Fibroblast of the aortic adventitia (primary cell): ENCODE data around the gene CNNM4.

DNA sequence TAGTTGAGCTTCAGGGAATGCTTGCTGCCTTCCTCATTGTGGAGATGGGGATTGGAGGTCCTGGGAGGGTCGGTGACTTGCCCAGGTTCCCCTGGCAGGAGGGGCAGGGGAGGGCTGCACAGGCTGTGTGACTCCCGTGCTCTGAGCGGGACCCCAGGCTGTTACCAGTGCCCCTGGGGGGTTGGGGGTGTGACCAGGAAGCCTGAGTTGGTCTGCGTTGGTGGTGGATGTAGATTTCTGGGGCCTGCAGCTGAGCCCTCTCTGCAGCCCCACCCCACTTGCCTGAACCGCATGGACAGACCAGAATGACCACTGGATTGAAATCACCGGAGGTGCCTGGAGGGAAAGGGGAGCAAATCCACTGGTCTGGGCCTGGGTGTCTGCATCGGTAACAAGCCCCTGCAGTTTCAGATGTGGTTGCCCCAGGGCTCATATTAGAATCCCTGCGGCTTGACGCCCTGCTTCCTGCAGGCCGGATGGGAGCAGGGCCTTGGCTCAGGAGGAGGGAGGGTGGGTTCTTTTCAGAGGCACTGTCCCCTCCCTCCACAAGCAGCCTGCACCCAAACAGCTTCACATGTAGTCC, 16.4 kb downstream of the ARID5A start:
- CAGE, long polyA plus RNA, result no peak

GRCh38 chr2:96605220-96605784, 32.8 kb downstream of the KANSL3 start:
- CAGE, long polyA plus RNA, result no peak

GRCh38 chr2:96714144-96714968, 25.5 kb downstream of the LMAN2L start:
- CAGE, long polyA plus RNA, result no peak

- CAGE, long polyA plus RNA, result no peak
Measured at GRCh38 chr2:96760345-96761343, at the start of gene CNNM4. TSS of gene CNNM4 (plus strand) at chr2:96760902.

DNA sequence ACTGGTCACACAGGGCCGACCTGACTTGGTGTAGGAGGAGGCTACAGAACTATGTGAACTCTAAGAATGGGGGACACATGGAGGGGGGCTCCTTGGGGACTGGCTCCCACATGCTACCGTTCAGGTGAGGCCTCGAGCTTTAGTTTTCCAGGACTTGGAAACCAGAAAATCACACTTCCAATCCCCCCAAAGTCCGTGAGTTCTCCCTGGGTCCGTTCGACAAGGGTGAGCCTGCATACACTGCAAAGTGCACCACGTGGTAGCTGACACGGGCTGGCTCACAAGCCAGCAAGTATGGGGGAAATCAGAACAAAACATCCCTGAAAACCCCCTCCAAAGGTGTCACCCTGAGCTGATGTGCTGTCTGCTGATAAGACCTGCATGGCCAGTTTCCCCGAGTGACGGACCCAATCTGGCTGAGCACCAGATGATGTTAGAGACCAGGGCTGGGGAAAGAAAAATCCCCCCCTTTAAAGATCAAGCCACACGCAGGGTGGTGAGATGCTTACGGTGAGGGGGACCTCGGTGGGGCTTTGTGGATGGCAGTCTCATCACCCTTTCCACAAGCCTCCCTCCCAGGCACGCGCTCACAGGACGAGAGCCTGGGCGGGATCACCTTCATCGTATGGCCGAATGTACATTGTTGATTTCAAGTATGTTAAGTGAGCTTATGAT, 54.3 kb upstream of the SEMA4C start:
- CAGE, long polyA plus RNA, result no peak

GRCh38 chr2:97142390-97143222, 29.7 kb downstream of the ANKRD36 start:
- CAGE, long polyA plus RNA, result no peak

DNA sequence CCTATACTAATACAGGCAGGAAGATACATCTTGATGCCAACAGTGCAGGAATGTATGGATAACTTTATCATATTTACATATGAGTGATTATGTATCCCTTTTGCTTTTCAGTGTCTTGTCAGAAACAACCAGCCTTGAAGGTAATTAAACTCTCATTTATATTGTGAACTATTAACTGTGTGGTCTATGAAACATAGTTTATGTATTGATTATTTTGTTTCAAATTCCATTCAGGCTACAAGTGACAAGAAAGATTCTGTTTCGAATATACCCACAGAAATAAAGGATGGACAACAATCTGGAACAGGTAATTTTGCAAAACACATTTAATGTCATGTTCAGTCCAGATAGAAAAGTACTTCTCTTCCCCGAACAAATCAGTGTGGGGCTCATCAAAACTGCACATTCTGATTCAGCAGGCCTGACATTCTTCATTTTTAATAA, 100.4 kb downstream of the ANKRD36 start:
- CAGE, long polyA plus RNA, result no peak

GRCh38 chr2:97549135-97549895, 40.4 kb downstream of the ANKRD36B start:
- CAGE, long polyA plus RNA, result no peak

DNA sequence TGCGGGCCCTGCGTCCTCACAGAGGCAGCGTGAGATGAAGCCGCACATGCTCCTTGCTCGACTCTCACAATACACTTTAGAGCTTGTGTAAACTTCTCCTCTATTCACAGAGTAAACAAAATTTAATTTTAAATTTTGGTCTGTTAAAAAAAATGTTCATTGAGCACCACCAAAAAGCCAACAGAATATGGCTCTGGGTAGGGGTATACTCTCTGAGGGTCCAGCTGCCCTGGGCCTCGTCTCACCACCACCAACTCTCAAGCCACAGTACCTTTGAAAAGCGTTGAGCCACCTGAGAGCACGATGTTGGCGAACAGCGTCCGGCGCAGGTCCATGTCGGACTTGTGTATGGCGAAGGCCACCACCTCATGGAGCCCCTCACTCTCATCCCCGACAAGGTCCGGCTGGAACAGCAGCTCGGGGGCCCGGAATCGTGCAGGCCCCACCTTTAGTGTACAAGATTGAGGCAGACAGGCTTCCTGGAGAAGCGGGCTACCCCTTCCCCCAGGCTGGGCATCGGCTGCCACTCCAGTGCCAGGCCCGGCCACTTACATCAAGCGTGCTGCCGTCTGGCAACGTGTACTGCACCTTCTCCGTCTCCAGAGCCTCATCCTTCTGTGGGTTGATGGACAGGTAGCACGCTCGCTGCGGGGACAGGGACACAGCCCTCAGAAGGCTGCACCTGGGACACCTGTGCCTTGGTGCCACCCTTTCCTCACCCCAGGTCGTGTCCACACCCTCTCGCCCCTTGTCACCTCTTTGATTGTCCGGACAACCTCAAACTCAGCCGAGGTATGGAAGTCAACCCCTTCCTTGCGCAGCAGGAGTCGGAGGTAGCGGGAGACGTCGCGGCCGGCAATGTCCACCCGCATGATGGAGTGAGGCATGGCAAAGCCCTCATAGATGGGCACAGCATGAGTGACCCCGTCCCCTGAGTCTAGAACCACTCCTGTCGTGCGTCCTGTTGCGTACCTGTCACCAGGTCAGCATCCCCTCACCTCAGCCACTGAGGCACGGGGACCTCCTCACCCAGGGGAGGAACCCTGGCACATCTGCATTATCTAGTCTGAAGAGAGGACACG, 5.8 kb downstream of the ACTR1B start:
- CAGE, long polyA plus RNA, result no peak

DNA sequence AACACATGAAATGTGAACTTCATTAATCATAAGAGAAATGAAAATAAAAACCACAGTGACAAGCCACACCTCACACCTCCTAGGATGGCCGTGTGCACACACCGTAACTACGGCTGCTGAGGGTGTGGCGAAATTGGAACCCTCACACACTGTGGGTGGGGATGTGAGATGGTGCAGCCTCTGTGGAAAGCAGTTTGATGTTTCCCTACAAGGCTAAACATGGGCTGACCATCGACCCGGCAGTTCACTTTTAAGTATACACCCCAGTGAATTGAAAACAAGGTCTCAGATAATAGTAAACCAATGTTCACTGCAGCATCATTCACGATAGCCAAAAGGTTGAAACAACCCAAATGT, 32.2 kb downstream of the ZAP70 start:
- CAGE, long polyA plus RNA, result no peak

DNA sequence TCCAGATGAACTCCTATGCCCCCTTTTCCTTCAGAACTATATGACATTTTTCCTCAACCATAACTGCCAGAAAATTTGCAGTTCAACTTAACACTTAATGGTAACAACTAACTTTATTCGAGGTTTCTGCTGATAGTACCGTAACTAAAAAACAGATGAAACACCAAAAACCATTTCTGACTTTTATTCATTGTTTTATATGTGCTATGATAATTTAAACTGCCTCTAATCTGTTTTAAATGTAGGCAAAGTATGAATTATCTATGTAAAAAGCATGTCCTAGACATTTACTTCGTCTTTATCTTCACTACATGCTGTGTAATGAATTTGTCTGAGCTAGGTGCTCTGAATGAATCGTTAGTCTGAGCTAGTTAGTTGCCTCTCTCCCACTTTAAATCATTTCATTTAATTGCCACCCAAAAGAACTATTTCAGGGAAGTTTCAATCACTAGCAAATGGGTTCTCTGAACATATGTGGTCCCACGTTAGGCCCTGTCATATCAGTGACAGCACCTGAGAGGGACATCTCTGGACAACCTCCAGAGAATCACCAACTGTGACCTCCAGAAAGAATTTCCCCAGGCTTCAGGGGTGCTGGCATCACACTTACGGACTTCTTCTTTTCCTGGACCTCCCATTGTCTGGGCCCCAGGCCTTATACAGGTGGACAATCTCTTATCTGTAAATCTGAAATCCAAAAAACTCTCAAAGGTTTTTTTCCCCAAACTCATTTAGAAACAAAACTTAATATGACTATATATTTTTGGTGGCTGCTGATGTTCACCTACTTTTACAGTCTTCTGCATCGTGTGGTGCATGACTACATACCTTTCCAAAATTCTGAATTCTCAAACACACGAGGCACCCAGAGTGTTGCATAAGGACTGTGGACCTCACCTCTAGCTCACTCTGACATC, 73.8 kb downstream of the ZAP70 start:
- CAGE, long polyA plus RNA, result no peak

DNA sequence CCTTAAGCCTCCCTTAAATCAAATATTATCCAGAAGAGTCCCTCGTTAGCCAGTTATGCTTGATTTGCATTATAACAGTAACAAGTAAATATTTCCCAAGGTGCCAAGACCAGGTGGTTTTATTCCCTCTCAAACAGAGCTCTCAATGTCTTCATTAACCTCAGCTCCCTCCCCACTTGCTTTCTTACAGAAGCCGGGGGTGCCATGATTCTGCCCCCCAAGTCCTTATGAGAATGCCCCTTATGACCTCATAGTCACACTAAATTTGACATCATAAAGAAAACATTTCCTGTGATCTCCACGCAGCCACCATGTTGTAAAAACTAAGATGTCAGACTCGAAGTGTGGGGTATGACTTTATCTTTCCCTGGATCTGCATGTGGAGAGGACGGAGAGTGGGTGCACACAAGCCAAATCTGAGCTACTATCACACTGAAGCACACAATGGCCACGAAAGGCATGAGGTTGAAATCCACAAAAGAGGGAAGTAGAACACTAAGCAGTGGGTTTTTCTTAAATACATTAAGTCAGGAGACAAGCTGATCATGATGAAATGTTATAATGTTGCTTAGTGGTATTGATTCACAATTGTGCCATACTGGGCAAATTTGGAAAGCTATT, 101.0 kb upstream of the CNGA3 start:
- CAGE, long polyA plus RNA, result no peak

DNA sequence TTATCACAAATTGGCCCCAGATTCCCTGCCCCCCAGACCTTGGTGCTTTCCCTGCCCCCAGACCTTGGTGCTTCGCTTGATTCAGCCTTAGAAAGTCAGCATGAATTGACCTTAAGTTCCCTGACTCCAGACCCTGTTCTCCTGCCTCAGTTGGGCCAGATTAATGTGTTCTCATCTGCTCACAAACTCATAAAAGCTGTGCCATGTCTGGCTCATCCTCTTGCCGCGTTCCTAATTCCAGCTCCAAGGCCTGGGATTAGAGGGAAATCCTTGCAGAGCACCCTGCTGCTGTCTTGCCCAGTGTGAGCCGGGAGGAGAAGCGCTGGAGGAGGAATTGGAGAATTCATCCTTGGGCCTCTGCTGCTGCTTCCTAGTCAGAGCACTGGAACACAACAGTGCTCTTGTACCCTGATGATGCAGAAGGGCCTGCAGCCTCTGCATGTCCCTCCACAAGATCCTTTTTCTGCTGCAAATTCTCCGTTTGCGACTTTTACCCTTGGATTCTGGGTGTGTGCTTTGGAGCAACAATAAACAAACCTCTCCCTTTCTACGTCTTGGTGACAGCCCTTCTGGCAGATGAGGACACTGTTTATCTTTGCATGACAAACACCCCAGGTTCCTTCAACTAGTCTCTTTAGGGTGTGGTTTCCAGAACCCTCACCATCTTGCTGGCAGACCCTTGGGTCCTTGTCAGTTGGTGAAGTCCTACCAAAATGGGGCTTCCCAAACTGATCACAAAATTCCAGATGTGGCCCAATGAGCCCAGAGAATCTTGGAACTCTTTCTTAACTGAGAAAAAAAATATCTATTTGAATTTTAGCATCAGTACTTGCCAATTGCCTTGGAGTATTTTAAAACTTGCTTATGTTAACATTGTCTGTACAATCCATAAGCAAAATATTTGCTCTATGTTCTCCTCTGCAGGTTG, 46.8 kb upstream of the CNGA3 start:
- CAGE, long polyA plus RNA, result no peak

- CAGE, long polyA plus RNA, result no peak
Measured at GRCh38 chr2:98454304-98455030, 9.8 kb downstream of the INPP4A start.

GRCh38 chr2:98483044-98483704, 38.5 kb downstream of the INPP4A start:
- CAGE, long polyA plus RNA, result no peak

GRCh38 chr2:98757773-98758505, 27.0 kb upstream of the MGAT4A start:
- CAGE, long polyA plus RNA, result no peak

DNA sequence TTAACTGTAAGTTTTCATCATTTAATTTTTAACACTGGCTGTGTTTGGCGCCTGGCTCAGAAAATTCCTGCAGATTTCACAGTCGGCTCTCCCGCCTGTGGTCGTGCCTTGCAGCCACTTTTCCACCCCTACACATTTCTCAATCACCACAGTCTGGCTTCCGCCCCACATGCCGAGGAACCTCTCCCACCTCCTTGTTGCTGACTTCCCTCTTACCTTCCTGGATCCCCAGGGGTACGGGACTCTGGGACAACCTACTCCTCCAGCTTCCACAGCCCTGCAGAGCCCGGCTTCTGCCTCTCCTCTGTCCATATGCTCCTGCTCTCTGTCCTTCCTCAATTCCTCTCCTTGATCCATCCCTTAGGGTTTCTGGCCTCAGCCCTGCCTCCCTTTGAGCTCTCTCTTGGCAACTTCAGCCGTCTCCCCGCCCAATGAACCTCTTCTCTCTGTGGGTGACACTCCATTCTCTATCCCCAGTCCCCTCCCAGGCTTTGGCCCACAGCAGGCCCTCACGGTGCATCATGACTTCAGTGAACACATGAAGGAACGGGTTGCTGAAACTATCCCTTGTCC, 41.8 kb upstream of the MGAT4A start:
- CAGE, long polyA plus RNA, result no peak

GRCh38 chr2:98775181-98775703, 44.3 kb upstream of the MGAT4A start:
- CAGE, long polyA plus RNA, result no peak

DNA sequence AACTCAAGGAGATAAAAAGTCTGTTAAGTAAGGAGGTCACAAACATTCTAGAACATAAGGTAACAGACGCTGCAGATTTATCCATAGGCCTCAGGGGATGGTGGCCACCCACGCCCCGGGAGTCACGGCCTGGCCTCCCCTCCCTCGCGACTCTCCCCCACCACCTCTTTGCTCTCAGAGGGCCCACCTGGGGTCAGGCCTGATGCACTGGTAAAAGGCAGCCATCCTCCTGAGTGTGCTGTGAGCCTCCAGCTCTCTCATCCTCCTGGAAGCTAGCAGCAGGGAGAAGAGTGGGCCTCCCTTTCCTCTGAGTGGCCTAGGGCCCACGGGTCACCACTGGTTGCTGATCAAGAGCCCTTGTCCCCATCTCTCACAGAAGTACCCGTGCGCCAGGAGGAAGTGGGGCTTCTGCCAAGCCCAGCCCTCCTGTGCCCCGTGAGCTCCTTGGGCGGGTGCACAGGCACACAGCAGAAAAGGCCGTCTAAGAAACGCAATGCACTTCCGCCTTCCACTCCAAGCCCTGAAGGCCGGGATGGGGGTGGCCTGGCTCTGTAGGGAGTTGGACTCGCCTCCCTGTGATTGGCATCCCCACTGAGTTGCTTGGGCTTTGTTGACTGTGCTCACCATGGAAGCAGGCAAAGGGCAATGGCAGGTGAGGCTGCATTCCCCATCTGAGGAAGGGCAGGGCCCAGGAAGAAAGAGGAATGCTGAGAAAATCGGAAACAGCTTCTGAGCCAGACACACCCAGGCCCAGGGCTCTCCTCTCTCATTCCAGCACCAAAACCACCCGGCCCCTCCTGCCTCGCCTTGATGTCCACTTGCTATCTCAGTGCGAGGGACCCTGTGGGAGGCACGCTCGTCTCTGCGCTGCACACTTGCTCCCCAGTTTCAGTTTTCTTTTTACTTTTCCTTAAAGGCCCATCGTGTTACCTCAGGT, 66.9 kb downstream of the CRACDL start:
- CAGE, long polyA plus RNA, result no peak

DNA sequence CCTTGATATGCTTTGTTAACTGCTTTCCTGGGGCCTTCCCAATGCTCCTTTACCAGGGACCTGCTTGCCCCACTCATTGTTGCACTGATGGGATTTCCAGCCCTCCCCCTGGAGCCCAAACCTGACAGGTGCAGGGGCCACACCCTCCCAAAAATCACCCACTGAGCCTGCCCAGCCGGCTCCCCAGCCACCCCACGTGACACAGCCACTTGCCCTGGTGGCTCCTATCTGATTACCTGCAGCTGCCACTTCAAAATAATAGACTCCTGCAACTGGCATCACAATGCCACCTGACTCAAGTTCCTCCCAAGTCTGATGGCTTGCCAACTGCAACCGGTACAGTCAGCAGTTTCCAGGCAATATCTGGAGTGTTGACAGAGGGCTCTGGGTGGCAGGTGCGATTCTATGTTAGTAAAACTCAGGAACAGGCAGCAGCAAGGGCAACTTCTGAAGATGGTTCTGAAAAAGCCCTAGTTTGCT, 66.2 kb downstream of the CRACDL start:
- CAGE, long polyA plus RNA, result no peak